Amniotic epithelial cell (primary cell): ENCODE measurements around the genes PPP1R3A and MDFIC.

- RRBS = no CpG with 5 or more reads among the region's 4 CpGs
Observed at GRCh38 chr7:111231364-111231995, 140.6 kb downstream of the LRRN3 start.

GRCh38 chr7:111315704-111316124 lies 224.8 kb downstream of the LRRN3 start:
- RRBS = no CpG with 5 or more reads among the region's 2 CpGs

DNA sequence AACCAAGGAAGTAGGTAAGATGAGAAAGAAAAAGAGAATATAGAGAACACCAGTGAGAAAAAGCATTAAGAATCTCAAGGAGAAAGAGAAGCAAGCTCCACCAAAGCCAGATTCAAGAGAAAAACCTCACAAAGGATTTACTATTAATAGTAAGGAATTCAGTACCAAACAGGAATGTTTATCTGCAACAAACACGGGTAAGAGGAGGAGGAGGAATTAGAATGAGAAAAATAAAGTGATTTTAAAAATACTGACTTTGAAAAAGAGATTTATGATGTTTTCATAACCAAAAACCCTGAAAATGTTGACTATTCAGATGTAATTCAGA lies 311.3 kb upstream of the IMMP2L start:
- RRBS = no CpG with 5 or more reads among the region's 1 CpG

DNA sequence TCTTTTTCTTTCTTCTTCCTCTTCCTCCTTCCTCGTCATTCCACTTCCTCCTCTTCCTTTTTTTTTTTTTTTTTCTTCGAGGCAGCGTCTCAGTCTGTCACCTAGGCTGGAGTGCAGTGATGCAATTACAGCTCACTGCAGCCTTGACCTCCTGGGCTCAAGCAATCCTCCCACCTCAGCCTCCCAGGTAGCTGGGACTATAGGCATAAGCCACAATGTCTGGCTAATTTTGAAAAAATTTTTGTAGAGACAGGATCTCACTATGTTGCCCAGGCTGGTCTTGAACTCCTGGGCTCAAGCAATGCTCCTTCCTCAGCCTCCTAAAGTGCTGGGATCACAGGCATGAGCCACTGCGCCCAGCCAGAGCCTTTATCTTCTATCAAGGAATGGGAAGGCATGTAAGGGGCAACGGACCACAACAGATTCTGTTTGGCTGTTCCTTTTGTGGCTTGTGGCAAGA lies 100.5 kb downstream of the DOCK4 start:
- RRBS = no CpG with 5 or more reads among the region's 5 CpGs

GRCh38 chr7:112192155-112192785 lies 13.9 kb downstream of the DOCK4 start:
- RRBS = no CpG with 5 or more reads among the region's 4 CpGs

GRCh38 chr7:112452550-112452808 lies 2.2 kb downstream of the IFRD1 start:
- RRBS = no CpG with 5 or more reads among the region's 2 CpGs

GRCh38 chr7:112788648-112789611 lies 1.3 kb downstream of the TMEM168 start:
- RRBS = no CpG with 5 or more reads among the region's 4 CpGs

GRCh38 chr7:112995358-112996075 lies 55.8 kb upstream of the BMT2 start:
- RRBS = no CpG with 5 or more reads among the region's 2 CpGs

DNA sequence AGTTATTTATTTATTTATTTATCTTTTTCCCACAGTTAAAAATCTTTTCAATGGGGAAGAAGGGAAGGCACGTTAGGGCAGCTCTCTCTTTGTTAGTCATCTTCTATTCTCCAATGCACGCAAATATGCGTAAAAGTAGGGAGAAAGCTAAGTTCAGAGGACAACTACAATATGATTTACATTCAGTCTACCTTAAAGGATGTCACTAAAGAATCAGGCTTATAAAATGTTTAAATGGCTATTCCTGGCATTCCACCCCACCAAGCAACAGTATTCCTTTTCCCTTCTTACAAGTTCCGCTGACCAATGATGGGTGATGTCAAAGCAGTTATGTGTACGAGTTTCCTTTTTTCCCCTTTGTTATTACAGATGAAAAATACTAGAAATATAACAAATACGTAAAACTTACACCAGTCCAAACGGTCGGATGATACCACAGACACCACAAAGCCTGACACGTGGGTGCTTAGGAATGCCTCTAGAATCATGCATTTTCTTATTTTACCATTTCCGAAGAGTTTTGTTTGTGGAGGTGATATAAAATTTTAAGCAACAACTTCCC lies 485 bp upstream of the GPR85 start:
- RRBS = no CpG with 5 or more reads among the region's 10 CpGs

GRCh38 chr7:113263527-113264203 lies 145.3 kb upstream of the SMIM30 start:
- RRBS = no CpG with 5 or more reads among the region's 16 CpGs

- RRBS = no CpG with 5 or more reads among the region's 6 CpGs
Observed at GRCh38 chr7:113918537-113919413, at the start of gene PPP1R3A. Gene PPP1R3A (minus strand): TSS chr7:113919009.

GRCh38 chr7:114086049-114087025 lies 167.5 kb upstream of the PPP1R3A start:
- RRBS = 2% methylated on average over 54 of the region's 98 CpGs

- RRBS = 2% methylated on average over 17 of the region's 32 CpGs
Observed at GRCh38 chr7:114921960-114922432, at the start of gene MDFIC. Gene MDFIC (plus strand): TSS chr7:114922094.

GRCh38 chr7:114922433-114923124 lies 685 bp downstream of the MDFIC start:
- RRBS = 1% methylated on average over 28 of the region's 68 CpGs

DNA sequence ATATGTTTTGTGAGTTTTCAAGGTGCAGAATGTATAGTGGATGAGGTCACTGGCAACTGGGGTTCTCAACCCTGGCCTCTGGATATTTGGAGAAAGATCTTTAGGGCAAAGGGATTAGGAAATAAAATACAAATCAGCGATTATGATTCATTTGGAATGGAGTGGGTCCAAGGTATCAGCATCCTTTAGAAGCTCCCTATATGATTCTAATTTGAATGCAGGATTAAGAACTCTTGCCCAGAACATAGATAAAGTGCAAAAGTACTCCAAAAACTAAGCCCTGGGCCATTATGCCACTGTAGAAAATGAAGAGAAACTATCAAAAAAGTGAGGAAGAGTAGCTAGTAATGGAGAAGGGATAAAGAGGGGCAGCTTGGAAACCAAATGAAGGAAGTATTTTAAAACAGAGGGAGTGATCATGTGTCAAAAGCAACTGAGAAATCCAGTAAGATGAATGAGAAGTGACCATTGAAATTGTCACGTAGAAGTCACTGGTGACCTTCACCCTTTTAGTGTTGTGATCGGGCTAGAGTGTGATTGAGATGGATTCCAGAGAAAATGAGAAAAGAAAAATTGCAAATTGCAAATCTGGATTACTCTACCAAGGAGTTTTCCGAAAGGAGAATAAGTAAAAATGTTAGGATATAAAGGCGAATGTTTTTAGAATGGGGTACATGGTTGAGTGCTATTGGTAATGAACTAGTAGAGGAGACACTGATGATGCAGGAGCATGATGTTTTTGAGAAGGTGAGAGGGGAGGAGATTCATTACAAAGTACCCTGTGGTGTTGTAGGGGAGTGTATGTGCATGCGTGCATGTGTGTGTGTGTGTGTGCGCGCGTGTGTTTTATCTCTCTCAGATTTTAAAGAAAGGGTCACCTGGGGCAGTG lies 74.9 kb downstream of the MDFIC start:
- RRBS = no CpG with 5 or more reads among the region's 9 CpGs

DNA sequence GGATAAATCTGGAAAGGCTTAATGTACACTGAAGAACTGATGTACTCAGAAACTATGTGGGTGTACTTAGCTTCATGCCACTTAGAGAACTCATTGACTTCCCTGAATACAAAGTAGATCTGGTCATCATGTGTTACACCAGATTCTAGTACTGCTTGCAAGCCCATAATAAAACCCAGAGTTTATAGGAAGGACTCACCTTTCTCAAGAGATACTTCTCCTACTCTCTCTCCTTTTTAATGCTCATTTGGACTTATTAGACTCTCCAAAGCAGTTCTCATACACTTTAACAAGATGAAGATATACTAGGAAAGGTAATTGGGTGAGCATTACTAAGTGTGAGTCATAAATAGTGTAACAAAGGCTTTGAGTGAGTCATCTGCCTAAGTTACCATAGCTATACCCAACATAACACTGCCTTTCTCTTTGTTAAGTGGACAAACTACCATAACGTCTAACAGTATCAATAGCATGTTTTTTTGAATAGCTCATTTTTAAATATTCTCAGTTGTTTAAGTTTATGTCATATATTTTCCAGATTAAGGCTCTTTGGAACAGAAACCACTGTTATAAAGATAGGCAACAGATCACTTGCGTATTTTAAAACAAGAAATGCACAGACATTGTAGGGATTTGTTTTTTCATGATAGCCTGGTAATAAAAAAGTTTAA lies 309.2 kb downstream of the MDFIC start:
- RRBS = no CpG with 5 or more reads among the region's 2 CpGs

DNA sequence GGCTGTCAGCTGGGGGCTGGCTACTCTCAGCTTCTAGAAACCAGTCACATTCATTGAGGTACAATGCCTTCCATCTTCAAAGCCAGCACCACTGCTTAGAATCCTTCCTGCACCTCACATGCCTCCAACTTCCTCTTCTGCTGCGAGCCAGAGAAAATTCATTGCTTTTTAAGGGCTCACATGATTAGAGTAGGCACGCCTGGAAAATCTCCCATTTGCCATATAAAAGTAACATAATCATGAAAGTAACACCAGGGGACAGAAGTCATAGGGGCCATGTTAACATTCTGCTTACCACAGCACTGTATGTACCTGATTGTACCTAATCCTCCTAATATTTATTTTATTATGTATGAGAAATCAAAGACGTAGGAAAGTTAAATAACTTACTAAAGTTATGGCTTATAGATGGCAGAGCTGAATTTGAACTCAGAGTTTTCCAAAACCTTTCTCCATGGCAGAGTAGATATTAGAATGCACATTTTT lies 28.8 kb downstream of the TES start:
- RRBS = no CpG with 5 or more reads among the region's 3 CpGs